Measurements from ENCODE around the gene TNP1.

GRCh38 chr2:216635721-216635977 is 2.4 kb downstream of the IGFBP2 start:
- PRO-cap, 3 experiments = no peak in any of the 3 experiments
- RAMPAGE, long total RNA = no peak

- PRO-cap, 3 experiments = no peak in any of the 3 experiments
- RAMPAGE, long total RNA = no peak
Observed at GRCh38 chr2:216643619-216644727, 10.8 kb downstream of the IGFBP2 start.

GRCh38 chr2:216674976-216676078 is 20.0 kb downstream of the IGFBP5 start:
- PRO-cap, 3 experiments = no peak in any of the 3 experiments
- RAMPAGE, long total RNA = no peak

DNA sequence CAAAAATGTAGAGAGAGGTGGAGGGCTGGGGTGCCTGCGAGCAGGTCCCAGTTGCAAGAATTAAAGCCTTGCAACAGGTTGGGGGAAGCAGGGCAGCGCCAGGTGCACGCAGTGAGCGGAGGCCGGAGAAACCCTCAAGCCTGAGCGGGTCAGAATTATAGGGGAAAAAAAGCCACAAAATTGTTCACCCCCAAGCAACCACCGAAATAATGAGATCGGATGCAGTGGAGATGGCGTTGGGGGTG is 499 bp downstream of the IGFBP5 start:
- PRO-cap, 3 experiments = no peak in any of the 3 experiments
- RAMPAGE, long total RNA = no peak

DNA sequence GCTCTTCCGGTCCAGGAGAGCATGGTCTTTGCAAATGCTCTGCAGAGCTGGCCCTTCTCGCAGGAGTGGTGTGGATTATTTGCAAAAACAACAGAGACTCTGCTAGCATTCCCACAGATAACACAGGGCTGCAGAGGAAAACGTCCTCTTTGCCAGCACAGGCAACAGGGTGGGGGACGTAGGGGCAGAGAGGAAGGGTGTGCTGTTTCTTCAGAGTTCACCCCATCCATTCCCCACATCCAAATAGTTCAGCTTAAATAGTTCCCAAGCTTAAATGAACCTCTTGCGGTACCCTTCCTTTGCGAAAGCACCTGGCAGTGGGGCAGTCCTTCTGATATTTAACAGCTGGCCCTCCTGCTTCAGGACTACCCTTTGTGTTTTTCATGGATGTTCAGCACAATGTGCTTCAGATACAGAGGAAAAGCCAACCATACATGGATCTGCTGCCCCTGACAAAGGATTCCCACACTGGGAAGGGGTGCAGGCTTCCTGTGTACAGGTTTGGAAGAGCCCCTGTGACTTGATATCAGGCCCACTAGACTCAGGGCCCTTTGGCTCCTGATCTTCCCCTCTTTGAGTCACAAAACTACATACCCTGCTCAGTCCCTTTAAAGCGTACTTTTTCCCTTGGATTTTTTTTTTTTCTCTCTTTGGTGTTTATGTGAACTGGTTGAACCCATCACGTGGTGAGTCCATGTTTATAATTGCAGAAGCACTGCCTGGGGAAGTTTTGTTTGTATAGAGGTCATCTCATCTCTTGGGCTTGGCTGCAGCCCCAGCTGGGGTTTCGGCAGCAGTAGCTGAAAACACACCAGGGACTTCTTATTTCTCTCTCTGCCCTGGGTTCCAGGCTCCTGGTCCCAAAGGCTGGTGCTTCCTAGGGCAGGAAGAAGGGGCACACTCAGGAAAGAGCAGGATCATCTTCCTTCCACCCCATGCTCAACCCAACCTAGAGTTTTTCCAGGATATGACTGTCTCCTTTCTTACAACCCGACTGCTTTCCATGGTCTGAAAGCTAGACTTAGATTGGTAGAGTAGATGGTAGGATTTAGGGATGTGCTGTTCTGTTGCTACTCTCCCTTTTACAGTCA is 45.4 kb upstream of the IGFBP5 start:
- PRO-cap, 3 experiments = no peak in any of the 3 experiments
- RAMPAGE, long total RNA = no peak

GRCh38 chr2:216859728-216860347 is at the start of gene TNP1:
Gene TNP1 (minus strand): TSS chr2:216860064.
- PRO-cap, 3 experiments = no peak in any of the 3 experiments
- RAMPAGE, long total RNA = no peak

GRCh38 chr2:217357773-217358384 is 498.0 kb upstream of the TNP1 start:
- PRO-cap, 3 experiments = no peak in any of the 3 experiments
- RAMPAGE, long total RNA = no peak

DNA sequence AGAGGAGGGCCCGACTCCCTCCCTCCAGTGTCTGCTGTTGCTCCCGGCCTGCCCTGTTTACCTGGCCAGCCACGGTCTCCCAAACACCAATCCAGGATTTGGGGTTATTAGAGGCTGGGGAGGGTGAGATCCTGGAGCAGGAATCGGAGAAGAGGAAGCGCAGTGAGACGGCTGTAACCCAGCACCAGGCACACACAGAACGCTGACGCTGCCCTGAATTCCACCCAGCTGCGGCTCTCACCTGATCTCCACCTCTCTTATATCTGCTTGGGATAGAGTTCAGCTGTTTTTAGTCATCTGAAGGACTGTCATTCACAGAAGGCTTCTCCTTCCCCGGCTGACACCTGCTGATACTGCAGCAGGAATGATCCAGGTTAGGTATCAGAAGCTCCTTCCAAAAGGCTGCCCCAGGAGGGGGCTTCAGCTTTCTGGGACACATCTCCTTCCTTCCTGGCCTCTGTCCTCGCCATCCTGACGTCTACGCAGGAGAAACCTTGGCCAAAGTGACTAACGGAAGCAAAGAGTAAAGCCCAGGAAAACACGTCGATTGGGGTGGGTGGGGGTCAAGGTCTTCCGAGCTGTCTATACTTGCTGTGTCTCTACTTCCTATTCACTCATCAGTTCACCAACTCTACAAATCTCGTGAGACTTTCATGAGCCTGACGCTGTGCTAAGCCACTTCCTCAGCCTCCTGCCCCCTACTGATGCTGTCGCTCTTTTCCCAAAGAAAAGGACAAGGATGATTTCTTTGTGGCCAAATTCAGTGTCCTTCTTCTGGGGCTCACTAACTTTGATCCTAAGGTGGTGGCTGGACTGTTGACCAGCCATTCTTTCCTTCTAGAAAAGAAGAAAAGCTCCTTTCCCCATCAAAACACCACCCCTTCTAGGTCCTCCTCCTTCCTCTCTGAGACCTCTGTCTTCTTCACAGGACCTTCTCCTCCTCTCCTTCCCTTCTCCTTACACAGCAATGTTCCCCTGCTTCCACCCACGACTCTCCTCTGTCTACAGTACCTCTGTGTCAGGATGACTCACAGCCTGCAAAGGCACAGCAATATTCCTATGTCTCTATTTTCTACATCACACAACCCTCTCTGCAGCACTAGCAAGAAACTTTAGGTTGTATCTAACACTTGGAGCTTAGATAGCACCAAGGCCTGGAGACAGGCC is 212.6 kb downstream of the TNS1 start:
- PRO-cap, 3 experiments = no peak in any of the 3 experiments
- RAMPAGE, long total RNA = no peak

- PRO-cap, 3 experiments = no peak in any of the 3 experiments
- RAMPAGE, long total RNA = no peak
Observed at GRCh38 chr2:217795060-217795608, 207.7 kb downstream of the TNS1 start.

- PRO-cap, 3 experiments = no peak in any of the 3 experiments
- RAMPAGE, long total RNA = no peak
Observed at GRCh38 chr2:217822174-217822477, 180.7 kb downstream of the TNS1 start.

DNA sequence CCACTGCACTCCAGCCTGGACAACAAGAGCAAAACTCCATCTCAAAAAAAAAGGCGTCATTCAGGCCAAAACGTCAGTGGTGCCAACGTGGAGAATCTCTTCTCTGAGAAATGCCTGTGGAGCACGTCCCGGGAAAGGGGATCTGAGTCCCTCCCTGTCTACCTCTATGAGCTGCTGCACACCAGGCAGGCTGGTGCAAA is 173.6 kb downstream of the TNS1 start:
- PRO-cap, 3 experiments = no peak in any of the 3 experiments
- RAMPAGE, long total RNA = no peak

GRCh38 chr2:217838311-217839057 is 164.3 kb downstream of the TNS1 start:
- PRO-cap, 3 experiments = no peak in any of the 3 experiments
- RAMPAGE, long total RNA = no peak

DNA sequence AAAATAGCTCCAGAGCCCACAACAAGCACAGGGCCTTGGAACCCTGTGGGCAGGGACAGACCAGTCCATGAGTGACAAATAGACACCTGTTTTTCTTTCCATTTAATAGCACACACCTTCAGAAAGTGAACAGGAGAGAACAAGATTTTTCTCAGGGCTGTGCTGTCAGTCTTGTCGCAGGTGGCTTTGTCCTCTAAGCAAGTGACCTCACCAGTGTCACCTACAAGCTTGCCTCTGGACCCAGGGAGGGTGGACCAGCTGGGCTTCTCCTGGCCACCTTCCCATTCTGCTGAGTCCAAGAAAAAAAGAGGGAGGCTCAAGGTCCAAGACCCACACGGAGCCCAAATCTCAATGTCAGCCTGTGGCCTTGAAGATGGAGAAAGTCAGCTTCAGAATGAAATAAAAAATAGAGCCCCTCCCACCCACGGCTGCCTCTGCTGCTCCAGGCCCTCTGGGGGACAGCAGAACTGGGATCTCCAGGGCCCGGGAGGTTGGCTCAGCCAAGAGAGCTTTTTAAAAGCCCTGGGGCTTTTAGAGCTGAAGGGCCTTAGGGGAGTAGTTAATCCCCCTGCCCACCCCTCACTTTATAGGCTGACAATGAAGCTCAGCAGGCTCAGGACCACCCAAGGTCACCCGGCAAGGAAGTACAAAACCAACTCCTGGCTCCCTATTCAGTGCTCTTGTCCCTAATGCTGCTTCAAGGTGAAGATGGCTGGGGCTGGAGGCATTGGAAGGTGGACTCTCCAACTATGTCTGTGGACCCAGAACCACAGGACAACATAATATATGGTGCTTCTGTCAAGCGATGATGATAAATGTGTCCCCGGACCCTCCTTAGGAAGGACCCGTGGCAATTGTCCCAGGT is 145.8 kb downstream of the TNS1 start:
- PRO-cap, 3 experiments = no peak in any of the 3 experiments
- RAMPAGE, long total RNA = no peak

GRCh38 chr2:217887575-217888095 is 115.2 kb downstream of the TNS1 start:
- PRO-cap, 3 experiments = no peak in any of the 3 experiments
- RAMPAGE, long total RNA = no peak

- PRO-cap, 3 experiments = no peak in any of the 3 experiments
- RAMPAGE, long total RNA = no peak
Observed at GRCh38 chr2:217897661-217898881, 104.7 kb downstream of the TNS1 start.

DNA sequence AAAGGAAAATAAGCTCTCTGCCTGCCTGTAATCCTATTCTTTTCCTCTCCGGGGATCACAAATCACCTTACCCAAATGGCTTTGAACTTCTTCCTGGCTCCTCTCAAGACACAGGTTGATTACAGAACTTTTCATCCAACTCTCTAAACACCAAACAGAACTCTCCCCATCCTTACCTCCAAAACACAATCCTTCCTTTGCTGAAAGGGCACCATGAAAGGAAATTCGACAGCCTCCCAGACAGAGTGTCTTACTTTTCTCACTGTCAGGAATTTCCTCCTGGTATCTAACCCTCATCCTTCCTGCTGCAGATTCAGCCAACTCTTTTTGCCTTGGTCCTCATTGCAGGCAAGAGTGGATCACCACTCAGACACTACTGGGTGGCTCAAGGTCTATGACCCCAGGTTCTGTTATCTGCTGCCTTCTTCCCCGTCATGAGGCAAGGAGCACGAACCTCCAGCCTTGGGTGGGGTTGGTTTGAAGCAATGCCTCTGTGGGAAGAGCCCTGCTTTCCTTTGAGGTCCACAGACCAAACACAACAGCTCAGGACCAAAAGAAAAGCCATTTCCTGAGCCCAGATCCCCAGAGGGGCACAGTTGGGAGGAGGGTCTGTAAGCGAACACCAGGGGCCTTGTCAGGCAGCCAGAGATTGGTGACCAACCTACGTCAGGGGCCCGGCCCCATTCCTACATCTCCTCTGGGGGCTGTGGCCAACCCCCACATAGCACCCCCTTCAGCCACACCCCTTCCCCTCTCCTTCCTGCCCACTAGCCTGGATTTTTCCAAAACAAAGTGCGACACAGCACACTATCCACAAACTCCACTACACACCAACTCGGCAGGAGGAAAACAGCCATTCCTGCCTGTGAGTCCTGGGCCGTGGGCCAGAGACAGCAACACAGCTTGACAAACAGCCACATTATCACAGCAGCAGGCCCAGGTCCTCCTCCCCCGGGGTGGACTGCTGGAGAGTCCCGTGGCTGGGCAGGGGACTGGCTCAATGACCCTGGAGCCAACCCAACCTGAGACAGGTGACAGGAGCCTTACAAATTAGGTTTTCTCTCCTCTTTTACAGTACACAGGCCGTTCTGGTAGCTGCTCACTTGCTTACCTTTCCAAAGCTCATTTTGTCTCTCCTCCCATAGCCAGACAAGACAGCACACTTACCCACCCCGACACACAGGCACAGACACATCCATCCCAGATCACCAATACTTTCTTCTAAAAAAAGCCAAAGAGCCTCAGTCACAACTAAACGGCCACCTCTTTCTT is 98.9 kb downstream of the TNS1 start:
- PRO-cap, 3 experiments = no peak in any of the 3 experiments
- RAMPAGE, long total RNA = no peak

- PRO-cap, 3 experiments = no peak in any of the 3 experiments
- RAMPAGE, long total RNA = no peak
Observed at GRCh38 chr2:217929291-217930231, 73.2 kb downstream of the TNS1 start.

- PRO-cap, 3 experiments = no peak in any of the 3 experiments
- RAMPAGE, long total RNA = no peak
Observed at GRCh38 chr2:217951366-217952310, 51.2 kb downstream of the TNS1 start.

- PRO-cap, 3 experiments = no peak in any of the 3 experiments
- RAMPAGE, long total RNA = no peak
Observed at GRCh38 chr2:217978381-217979709, 23.9 kb downstream of the TNS1 start.

DNA sequence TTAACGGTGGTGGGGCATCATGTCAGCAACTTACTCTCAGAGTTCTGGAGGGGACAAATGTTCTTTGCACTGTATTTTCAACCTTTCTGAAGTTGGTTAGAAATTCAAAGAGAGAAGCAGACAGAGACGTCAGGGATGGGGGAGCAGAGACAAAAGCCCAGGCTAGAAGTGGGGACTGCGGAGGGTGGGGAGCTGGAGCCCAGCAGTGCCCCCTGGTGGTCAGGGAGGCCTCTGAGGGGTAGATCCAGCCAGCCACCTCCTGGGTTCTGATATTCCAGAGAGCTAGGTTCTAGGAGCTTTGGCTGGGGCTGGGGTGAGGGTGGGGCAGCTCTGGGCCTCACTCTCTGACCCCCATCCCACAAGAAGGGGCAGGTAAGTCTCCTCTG is 9.0 kb downstream of the TNS1 start:
- PRO-cap, 3 experiments = no peak in any of the 3 experiments
- RAMPAGE, long total RNA = no peak